ENCODE data around the genes APOB, KLHL29 and WDCP.

GRCh38 chr2:20537826-20538134 is 90.9 kb downstream of the RHOB start:
- RRBS = no CpG with 5 or more reads among the region's 6 CpGs

GRCh38 chr2:20586210-20586719 is 64.6 kb downstream of the HS1BP3 start:
- RRBS = no CpG with 5 or more reads among the region's 6 CpGs

- RRBS = no CpG with 5 or more reads among the region's 21 CpGs
These were observed 31.5 kb downstream of the HS1BP3 start for GRCh38 chr2:20619179-20619924.

DNA sequence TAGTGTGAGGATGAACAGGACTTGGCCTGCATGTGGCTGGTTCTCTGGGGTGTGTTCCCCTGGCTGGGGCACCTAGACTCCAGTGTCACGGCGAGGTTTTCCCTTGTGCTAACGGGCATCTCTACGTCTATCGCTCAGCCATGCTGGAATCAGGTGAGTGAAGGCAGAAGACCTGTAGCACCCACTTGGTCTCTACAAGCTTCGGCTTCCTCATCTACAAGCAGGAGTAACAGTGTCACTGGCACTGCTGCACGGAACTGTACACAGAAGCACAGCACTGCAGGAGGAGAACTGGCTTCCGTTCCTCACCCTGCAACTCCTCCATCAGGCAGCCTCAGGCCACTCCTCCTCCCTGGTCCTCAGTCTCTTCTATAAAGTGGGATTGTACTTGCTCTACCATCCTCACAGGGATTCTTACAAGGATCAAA is 30.6 kb downstream of the HS1BP3 start:
- RRBS = no CpG with 5 or more reads among the region's 8 CpGs

- RRBS = no CpG with 5 or more reads among the region's 9 CpGs
These were observed 28.1 kb downstream of the HS1BP3 start for GRCh38 chr2:20622774-20623139.

DNA sequence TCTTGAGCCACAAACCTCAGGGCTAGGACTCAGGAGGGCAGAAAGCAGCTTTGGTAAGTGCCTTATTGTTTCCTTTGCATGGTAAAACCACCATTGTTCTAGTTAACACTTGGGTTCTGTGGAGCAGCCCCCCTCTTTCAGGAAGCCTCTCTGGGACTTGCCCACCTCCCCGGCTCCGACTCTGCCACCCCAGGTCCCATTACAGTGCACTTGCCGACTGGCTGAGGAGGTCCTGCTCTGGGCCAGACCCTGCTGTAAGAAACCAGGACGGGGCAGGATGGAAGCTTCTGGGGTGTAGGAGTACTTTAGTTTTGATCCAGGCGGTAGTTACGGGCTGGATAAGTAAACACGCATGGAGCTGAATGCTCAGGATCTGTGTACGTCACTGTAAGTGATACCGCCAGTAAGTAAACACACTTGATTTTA is 25.4 kb downstream of the HS1BP3 start:
- RRBS = no CpG with 5 or more reads among the region's 9 CpGs

- RRBS = no CpG with 5 or more reads among the region's 10 CpGs
These were observed 9.0 kb downstream of the GDF7 start for GRCh38 chr2:20675643-20676680.

- RRBS = no CpG with 5 or more reads among the region's 2 CpGs
These were observed 26.4 kb downstream of the LDAH start for GRCh38 chr2:20796465-20796918.

GRCh38 chr2:21014872-21015491 is 28.9 kb downstream of the APOB start:
- RRBS = no CpG with 5 or more reads among the region's 6 CpGs

DNA sequence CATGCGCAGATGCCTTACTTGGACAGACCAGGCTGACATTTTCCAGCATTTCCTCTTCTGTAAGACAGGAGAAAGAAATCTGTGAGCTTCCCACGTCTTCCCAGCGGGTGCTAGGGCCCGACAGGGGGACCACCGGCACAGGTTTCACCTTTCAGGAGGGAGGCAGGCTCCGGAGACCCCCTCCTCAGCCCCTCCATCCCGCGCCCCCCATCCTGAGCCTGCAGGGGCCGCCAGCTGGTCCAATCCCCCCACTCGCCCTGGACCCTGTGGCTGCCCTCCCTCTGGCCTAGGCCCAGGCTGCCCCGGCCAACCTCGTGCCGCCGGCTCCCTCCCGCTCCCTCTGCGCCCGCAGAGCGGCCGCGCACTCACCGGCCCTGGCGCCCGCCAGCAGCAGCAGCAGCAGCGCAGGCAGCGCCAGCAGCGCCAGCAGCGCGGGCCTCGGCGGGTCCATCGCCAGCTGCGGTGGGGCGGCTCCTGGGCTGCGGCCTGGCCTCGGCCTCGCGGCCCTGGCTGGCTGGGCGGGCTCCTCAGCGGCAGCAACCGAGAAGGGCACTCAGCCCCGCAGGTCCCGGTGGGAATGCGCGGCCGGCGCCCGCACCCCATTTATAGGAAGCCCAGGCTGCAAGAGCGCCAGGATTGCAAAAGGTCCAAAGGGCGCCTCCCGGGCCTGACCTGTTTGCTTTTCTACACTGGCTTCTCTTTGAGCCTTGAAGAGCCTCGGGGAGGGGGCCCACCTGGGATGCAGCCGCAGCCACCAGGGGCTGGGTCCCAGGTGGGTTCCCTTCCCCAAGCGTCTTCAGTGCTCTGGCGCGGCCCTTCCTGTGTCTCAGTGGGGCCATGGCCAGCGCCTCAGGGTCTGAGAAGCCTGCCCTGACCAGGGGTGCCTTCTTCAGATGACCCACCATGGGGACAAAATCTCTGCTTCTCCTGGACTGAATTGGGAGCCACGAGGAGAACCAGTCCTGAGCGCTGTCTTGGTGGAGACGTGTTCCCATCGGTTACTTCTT is at the start of gene APOB:
Gene APOB (minus strand): TSS at position 579 of the 1,007 bp plus-strand sequence.
- RRBS = 84% methylated on average over 6 of the region's 60 CpGs

- RRBS = no CpG with 5 or more reads among the region's 7 CpGs
These were observed 257.6 kb upstream of the KLHL29 start for GRCh38 chr2:23127249-23127927.

DNA sequence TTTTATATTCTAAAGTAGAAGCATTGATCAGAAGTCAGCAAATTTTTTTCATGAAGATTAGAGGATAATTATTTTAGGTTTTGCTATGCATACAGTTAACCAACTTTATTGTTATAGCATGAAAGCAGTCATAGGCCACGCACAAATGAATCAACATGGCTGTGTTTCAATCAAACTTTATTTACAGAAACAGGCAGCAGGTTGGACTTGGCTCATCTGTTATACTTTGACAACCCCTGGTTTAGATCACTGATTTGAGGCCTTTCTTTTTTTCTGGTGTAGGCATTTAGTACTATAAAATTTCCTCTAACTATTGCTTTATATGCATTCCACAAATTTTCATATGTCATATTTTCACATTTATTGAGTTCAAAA is 116.5 kb upstream of the KLHL29 start:
- RRBS = no CpG with 5 or more reads among the region's 1 CpG

- RRBS = 3% methylated on average over 44 of the region's 114 CpGs
These were observed at the start of gene KLHL29 for GRCh38 chr2:23384957-23385732. TSS of gene KLHL29 (plus strand) at chr2:23385179.

DNA sequence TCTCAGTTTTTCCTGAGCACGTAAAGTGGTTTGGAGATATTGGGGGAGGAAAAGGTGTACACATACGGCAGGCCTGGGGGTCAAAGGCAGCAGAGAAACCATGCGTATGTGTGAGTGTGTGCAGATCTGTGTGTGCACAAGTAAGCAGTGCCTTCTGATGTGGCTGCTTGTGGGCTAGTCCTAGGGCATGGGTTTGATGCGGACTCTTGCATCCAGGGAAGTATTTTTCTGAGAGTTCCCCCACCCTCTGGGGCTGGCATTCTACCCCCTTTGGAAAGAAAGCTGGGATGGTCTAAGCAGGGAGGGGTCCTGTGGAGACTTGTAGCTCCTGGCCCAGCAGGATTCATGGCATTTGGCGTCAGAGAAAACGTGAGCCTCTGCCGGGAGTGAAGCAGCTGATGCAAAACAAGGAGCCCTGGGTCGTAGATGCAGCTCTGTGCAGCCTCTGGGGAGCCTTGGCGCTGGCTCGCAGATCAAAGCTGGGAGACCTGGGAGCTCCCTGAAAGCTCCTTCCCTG is 148.2 kb downstream of the KLHL29 start:
- RRBS = no CpG with 5 or more reads among the region's 10 CpGs

- RRBS = no CpG with 5 or more reads among the region's 17 CpGs
These were observed 199.2 kb downstream of the KLHL29 start for GRCh38 chr2:23584094-23584749.

DNA sequence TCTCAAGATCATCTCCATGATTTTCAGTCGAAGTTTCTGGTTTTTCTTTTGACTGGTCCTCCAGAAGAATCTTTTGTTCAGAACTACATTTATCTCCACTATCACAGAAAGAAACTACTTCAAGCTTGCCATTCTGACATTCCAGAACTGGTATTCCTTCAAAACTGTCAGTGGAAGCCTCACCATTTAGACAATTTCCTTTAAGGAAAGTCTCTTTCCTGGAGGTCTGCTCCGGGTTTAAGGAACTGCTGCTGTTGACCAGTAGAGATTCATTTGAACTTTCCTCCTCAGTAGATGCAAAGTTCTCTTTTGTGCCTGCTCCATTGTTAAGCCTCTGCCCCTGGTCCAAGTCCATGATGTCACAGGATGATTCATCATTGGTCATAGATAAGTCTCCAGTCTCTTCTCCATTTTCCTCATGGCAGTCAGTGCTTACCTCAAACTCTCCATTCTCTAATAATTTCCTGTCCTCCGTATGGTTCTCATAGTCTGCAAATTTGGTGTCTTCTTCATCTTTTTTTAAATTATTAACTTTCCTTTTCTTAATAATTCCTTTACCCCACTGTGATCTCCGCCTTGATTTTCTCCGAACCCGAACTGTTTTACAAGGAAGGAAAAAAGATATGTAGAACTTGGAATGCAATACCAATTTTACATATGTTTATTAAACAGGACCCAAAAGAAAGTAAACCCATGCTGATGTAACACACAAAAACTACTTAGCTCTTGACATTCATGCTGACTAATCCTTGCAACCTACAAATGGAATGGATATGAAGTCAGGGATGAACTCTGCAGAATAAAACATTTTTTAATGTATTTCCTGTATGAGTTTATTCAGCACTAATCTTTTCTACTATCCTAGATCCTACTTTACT is 169.2 kb downstream of the ATAD2B start:
- RRBS = no CpG with 5 or more reads among the region's 6 CpGs

- RRBS = no CpG with 5 or more reads among the region's 2 CpGs
These were observed 155.3 kb downstream of the ATAD2B start for GRCh38 chr2:23771484-23772178.

- RRBS = no CpG with 5 or more reads among the region's 3 CpGs
These were observed 39.2 kb downstream of the ATAD2B start for GRCh38 chr2:23887782-23888028.

- RRBS = no CpG with 5 or more reads among the region's 46 CpGs
These were observed at the start of gene WDCP for GRCh38 chr2:24046866-24048170. TSS of gene WDCP (minus strand) at chr2:24047391.

Data from Jurkat, Clone E6-1 (cell line).